Urinary bladder (tissue), 3 donors: ENCODE data around the genes ABCB8, IQCA1L, CHPF2 and SMARCD3.

GRCh38 chr7:150901104-150901796, 48.9 kb downstream of the AOC1 start:
- PRO-cap: no peak
- RAMPAGE, long total RNA: no peak

- PRO-cap: no peak
- RAMPAGE, long total RNA: no peak
Observed at GRCh38 chr7:150947628-150947871, 30.6 kb downstream of the KCNH2 start.

DNA sequence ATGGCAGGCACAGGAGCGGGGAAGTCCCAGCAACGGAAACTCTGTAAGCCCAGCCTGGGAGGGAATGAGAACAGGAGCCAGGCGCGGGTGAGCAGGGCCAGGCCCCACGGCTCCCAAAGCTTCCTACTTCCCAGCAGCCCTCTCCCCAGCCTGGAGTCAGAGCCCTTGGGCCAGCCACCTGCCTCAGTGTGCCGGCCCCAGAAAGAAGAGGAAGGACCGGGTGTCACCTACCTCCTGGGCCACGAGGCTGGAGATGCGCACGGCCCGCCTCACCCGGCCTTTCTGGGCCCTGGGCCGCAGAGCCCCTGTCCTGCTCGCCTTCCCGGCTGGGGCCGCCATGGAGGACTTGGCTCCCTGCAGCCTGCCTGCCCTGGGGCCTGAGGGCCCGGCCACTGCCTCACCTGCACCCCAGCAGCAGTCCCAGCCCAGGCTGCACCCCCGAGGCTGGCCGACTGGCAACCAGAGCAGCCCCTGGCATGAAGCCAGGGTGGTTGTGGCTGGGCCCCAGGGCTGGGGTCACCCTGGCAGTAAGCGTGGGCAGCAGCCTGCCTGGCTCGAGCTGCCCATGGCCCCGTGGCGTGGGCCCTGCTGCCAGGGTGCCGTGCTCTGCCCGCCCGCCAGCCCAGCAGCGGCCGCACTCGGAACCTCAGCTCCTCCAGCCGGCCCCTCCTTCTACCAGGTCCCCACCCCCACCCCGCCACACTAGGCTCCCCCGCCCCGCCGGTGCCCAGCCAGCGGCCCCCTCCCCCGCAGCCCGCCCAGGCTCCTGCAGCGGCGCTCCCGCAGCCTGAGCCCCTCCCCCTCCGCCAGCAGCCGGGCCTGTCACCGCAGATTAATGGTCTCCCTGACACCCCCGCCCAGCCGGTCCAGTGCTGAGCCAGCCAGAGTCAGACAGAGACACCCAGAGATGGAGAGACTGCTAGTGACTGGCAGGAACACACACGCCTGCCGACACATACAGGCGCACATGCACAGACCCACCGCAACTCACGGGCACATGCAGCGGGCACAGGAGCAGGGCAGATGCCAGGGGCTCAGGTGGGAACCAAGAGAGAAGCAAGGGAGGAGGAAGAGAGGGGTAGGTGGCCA, 22.6 kb downstream of the KCNH2 start:
- PRO-cap: no peak
- RAMPAGE, long total RNA: no peak

DNA sequence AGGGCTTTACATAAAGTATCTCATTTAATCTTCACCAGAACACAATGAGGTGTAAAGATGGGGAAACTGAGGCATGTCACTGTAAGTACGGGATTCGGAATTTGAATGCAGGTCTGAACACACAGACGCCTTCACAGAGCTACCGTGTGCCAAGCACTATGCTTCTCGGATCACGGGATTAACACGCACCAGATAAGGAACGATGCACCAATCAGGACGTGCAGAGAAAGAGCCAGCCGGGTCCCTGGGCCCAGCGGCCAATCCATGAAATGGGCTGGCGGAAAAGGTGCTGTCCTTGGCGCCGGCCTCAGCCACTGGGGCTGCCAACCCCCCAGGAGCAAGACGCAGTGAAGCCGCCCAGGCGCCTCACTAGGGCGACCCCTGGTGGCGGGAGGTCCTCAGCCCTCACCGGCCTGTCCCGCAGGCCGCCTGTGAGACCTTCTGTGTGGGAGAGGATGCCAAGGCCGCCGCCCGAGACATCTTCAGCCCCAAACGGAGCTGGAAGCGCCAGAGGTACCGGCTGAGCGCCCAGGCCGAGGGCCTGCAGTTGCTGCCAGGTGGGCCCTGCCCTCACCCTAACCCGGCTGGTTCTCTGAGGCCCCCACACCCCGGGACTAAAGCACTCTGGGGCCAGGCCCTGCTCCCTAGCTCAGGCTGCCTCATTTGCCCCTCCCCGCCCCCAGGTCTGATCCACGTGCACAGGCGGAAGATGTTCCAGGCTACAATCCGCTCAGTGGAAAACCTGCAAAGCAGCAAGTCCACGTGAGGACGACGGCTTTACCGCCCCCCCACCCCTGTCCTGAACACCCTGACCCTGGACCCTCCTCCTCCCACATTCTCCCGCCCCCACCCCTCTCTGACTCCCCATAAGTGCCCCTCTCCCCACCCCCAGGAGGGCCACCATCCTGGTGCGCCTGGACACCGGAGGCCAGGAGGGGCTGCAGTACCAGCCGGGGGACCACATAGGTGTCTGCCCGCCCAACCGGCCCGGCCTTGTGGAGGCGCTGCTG, 15.5 kb downstream of the ATG9B start:
- PRO-cap: unidirectional peak, minus-strand start at position 316 of the sequence
- RAMPAGE, long total RNA: no peak

- PRO-cap: bidirectional peak, plus-strand start at chr7:151028461, minus-strand start at chr7:151028226
- RAMPAGE, long total RNA: no peak
Observed at GRCh38 chr7:151027669-151028368, 431 bp upstream of the ABCB8 start.

DNA sequence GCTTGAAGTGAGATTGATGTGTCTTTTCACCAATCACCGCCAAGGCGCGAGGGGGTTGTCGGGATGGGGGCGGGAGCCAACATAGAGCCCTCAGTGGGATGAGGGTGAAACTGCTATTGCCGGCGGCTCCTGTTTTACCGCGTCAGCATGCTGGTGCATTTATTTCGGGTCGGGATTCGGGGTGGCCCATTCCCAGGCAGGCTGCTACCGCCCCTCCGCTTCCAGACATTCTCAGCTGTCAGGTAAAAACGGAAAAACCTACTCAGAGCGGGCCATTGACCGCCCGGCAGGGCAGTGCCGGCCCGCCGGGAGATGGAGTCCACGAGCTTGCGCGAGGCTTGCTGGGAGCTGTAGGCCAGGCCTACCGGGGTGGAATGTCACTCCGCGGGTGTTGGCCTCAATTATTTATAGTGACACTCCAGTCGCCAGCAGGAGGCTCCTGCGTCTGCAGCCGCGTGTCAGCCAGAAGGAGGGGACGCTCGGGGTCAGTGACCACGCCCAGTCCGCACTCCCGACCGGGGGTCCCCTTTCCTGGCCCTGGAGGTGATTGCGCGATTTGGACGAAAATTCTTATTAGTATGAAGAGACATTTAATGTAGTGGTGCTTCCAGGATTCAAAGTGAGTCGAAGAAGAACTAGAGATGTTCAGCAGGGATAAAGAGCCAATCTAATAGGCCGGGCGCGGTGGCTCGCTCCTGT, at the start of gene ABCB8:
Gene ABCB8 (plus strand): TSS at position 82 of the 699 bp plus-strand sequence.
- PRO-cap: bidirectional peak, plus-strand start at position 93 of the sequence, minus-strand start outside the sequence
- RAMPAGE, long total RNA: no peak

GRCh38 chr7:151050838-151051638, 2.7 kb downstream of the ASIC3 start:
- PRO-cap: no peak
- RAMPAGE, long total RNA: no peak

GRCh38 chr7:151081789-151082099, 1.1 kb upstream of the FASTK start:
- PRO-cap: no peak
- RAMPAGE, long total RNA: no peak

DNA sequence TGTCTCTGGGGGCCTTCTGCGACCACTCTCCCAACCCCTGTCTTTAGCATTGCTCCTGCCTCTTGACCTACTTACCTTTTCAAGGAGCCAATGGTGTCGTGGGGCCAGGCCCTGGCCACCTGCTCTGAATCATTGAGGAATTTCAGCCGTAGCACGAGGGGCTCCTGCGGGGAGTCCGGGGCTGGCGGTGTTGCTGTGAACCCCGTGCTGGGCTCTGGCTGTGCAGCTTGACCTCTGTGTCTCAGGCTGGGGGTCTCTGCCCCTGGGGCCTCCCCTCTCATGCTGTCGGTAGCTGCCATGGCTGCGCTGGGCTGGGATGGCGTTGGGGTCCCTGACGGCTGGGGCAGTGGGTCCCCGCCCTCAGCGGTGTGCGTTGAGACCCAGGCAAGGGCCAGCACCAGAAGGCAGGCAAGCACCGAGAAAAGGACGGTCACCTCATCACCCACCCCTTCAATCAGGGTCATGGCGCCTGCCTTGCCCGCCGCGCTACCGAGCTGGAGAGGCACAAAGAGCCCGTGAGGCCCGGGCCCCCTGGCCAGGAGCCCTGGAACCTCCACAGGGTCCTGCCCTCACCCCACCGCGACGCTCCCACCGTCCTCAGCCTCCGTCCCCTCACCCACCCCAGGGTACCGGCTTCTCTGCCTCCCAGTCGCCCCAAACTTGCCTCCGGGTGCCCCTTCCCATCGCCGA, 1.0 kb downstream of the TMUB1 start:
- PRO-cap: no peak
- RAMPAGE, long total RNA: no peak

GRCh38 chr7:151088365-151088588, 2.0 kb downstream of the AGAP3 start:
- PRO-cap: unidirectional peak, minus-strand start at chr7:151088473
- RAMPAGE, long total RNA: no peak

- PRO-cap: no peak
- RAMPAGE, long total RNA: no peak
Observed at GRCh38 chr7:151143545-151144626, 23.6 kb downstream of the GBX1 start.

- PRO-cap: no peak
- RAMPAGE, long total RNA: no peak
Observed at GRCh38 chr7:151205360-151205883, at the start of gene IQCA1L. Gene IQCA1L (minus strand): TSS chr7:151205496.

DNA sequence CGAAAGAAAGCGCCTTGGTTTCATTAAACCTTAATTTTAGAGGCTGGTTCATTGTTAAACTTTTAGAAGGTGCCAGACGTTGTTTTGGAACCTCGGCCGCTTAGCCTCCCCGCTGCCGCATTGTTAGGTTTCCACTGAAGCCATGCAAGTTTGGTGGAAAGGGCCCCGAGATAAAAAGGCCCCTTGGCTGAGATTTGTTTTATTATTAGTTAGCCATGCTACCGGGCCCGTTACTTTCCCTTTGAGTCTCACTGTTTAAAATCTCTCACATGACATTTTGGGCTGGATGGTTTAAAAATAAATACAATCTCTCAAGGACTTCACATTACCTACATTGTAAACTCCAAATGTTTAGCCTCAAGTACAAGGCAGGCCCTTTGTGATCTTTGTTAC, 744 bp upstream of the ABCF2 start:
- PRO-cap: no peak
- RAMPAGE, long total RNA: no peak

- PRO-cap: bidirectional peak, plus-strand start at chr7:151232516, minus-strand start at chr7:151232384
- RAMPAGE, long total RNA: no peak
Observed at GRCh38 chr7:151232307-151232642, at the start of gene CHPF2. Gene CHPF2 (plus strand): TSS chr7:151232483.

DNA sequence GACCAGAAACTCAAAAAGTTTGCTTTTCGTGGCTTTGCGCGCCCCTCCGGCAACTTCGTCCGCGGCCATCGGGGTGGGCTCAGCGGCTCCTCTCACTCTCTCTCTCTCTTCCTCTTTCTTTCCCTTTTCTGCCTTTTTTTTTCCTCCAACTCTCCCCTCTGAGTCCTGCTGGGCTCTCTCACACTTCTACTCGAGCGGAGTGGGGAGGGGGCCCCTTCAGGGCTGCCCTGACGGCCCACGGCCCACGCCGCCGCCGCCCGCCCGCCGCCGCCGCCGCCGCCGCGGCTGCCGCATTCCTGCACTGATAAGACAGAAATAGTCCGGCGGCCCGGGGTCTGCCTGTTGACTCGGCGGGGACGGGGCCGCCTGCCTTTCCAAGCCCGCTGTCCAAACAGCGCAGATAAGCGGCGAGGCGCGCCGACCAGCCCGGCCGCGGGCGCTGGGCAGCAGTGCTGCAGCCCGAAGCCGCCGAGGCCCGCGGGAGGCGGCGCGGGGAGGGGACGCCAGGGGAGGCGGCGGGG, at the start of gene SMARCD3:
Gene SMARCD3 (minus strand): TSS at position 201 of the 521 bp plus-strand sequence.
- PRO-cap: bidirectional peak, plus-strand start at position 345 of the sequence, minus-strand start at position 287 of the sequence
- RAMPAGE, long total RNA: no peak

GRCh38 chr7:151352544-151353061, 11.0 kb downstream of the NUB1 start:
- PRO-cap: no peak
- RAMPAGE, long total RNA: no peak

- PRO-cap: no peak
- RAMPAGE, long total RNA: no peak
Observed at GRCh38 chr7:151595899-151596332, 76.2 kb upstream of the RHEB start.

GRCh38 chr7:151608049-151608339, 88.3 kb upstream of the RHEB start:
- PRO-cap: no peak
- RAMPAGE, long total RNA: no peak

- PRO-cap: bidirectional peak, plus-strand start at chr7:151665718, minus-strand start at chr7:151665642
- RAMPAGE, long total RNA: no peak
Observed at GRCh38 chr7:151665363-151665968, 145.8 kb upstream of the RHEB start.

DNA sequence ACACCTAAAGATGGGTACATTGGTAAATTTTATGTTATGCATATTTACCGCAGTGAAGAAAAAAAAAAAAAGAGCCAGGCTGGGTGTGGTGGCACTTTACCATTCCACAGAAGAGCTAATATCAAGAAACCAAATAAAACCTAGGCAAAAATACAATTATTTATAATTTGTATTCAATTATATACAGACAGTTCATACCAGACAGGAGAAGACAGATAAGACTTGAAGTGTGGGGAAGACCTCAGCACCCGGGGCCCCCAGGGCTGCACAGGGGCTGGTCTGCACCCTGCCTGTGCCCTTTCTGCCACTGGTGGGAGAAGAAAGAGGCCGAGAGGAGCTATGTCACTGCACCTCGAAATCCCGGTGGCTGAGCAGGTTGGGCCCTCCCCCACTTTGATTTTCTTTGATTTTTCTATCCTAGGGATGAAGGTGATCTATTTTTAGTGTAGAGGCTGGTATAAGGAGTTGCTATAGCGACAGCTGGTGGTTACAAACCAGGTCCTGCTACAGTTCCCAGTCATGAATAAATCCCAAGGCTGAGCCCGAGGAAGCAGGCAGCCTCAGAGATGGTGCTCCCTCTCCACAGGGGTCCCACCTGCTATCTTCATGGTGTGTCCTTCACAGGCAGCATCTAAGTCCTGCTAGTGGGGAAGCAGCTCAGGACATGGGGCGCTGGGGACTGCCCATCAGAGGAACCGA, 151.3 kb downstream of the PRKAG2 start:
- PRO-cap: no peak
- RAMPAGE, long total RNA: no peak